H1 (cell line): ENCODE results near the genes ST3GAL5, POLR1A and CD8B.

DNA sequence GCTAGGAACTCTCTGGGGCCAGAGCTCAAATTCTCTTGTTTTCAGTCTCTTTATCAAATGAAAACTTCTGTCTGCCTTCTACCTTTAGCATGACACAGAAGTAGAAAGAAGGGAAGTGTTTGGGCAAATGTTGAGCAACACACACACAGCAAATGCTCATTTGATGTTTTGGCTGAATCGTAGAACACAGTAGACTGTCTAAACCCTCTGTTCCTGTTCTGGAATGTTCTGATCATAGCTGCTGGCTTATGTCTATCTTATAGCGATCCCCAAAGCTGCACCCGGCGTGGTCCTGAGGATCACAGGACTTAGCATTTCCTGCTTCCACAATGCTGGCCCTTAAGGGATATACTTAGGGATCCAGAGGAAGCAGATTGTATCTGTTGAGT is 15.2 kb downstream of the GNLY start:
- RRBS: no CpG with 5 or more reads among the region's 4 CpGs
CAGE:
- cytosol, long polyA plus RNA: no peak
- long polyA plus RNA: no peak
- nucleus, long polyA plus RNA: no peak

DNA sequence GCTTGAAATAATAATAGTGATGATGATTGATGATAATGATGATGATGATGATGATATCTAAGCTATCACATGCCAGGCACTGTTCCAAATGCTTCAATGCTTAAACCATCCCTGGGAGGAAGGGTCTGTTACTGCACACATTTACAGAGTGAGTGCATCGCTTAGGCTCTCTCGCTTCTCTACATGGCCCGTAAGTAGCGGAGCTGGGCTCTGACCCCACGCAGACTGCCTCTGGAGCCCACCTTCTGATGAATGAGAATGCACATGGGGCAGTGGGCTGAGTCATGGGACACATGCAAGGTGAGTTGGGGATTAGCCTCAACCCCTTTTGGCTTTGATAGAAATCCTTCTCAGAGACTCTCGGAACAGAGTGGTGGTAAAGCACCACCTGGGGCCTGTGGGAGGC is 15.6 kb downstream of the GNLY start:
- RRBS: no CpG with 5 or more reads among the region's 6 CpGs
CAGE:
- cytosol, long polyA plus RNA: no peak
- long polyA plus RNA: no peak
- nucleus, long polyA plus RNA: no peak

GRCh38 chr2:85755391-85756014 is 1.7 kb downstream of the ATOH8 start:
- RRBS: 9% methylated on average over 3 of the region's 17 CpGs
CAGE:
- cytosol, long polyA plus RNA: no peak
- long polyA plus RNA: no peak
- nucleus, long polyA plus RNA: no peak

- RRBS: no CpG with 5 or more reads among the region's 48 CpGs
CAGE:
- cytosol, long polyA plus RNA: no peak
- long polyA plus RNA: no peak
- nucleus, long polyA plus RNA: no peak
These were observed 18.4 kb downstream of the ATOH8 start for GRCh38 chr2:85771777-85772945.

GRCh38 chr2:85786644-85787704 is 33.2 kb downstream of the ATOH8 start:
- RRBS: no CpG with 5 or more reads among the region's 18 CpGs
CAGE:
- cytosol, long polyA plus RNA: no peak
- long polyA plus RNA: no peak
- nucleus, long polyA plus RNA: no peak

GRCh38 chr2:85788032-85788365 is 34.2 kb downstream of the ATOH8 start:
- RRBS: no CpG with 5 or more reads among the region's 5 CpGs
CAGE:
- cytosol, long polyA plus RNA: no peak
- long polyA plus RNA: no peak
- nucleus, long polyA plus RNA: no peak

DNA sequence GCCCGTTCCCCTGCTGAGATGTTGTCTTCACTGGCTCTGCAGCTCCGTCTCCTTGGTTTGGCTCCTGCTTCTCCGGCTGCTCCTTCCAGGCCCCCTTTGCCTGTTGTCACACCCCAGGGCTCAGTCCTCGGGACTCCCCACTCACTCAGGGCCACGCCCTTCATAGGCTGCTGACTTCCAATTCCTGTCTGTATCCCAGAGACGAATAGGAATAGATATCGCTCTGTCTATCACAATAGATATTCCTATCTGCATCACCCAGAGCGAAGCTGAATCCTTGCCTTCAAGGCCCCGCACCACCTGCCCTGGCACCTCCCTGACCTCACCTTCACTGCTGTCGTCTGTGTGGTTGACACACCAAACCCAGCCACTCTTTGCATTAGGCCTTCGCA is 43.3 kb downstream of the ATOH8 start:
- RRBS: no CpG with 5 or more reads among the region's 11 CpGs
CAGE:
- cytosol, long polyA plus RNA: no peak
- long polyA plus RNA: no peak
- nucleus, long polyA plus RNA: no peak

DNA sequence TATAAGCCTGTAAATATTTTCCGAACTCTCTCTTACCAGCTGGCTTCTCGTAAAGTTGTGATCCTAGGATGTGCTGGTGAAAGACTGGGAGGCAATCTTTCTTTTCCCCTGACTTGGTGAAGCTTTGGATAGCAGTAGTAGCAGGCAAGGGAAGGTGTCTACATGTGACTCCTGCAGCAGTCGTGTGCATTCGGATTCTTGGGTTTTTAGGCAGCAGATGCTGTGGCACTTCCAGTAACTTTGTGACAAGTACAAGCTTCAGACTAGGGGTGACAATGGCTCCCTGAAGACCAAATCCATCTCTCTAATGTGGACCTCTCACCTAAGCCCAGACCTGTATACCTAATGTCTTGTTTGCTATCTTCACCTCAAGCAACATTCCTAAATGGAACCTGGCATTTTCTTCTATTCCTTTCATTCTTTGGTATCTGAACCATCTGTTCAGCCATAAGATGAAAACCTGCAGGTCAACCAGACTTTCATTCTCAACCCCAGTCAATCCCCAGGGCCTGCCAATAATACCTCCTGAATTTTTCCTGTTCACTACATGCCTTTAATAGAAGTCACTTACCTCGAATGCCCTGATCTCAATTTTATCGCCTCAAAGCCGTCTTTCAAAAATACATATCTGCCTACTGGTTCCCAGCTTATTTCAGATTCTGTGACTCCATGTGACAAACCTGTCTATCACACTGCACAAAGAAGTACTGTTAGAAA is 22.8 kb downstream of the ST3GAL5 start:
- RRBS: no CpG with 5 or more reads among the region's 7 CpGs
CAGE:
- cytosol, long polyA plus RNA: no peak
- long polyA plus RNA: no peak
- nucleus, long polyA plus RNA: no peak

DNA sequence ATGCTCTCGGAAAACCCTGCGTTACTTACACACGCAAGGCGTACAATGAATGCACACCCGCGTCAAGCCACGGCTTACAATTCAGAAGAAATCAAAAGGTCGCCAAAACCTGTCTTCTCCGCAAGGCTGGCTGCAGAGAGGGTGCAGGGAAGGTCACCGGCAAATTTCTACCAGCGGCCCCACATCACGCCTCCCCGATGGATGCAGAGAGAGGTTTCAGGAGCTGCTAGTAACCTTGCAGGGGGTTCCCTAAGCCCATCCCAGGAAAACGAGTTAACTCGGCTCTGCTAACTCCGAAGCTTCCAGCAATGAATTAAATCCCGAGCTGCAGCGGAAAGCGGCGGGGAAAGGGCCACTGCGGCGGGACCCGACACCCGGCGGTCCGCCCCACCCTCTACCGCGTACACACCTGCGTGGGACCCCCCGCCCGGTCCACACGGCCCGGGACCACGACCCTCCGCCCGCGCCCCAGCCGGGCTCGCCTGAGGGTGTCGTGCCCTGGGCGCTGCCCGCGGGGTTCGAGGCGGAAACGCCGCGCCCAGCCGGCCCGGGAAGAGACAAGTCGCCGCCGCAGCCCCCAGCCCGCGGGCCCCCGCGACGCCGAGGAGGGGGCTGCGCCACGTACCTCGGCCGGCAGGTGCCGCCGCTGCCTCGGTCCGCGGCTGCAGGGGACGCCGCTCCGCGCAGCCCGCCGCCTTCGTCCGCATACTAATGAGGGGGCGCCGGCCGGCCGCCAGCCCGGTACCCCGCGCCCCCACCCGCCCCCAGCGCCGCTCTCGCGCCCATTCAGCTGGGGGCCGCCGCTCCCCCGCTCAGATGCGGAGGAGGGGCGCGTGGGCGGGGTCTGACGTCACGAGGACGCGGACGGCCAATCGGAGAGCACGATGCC is at the start of gene ST3GAL5:
TSS of gene ST3GAL5 (minus strand) at position 792 of the 889 bp plus-strand sequence.
- RRBS: under 1% methylated on average over 41 of the region's 102 CpGs
CAGE:
- cytosol, long polyA plus RNA: no peak
- long polyA plus RNA: no peak
- nucleus, long polyA plus RNA: no peak

- RRBS: no CpG with 5 or more reads among the region's 6 CpGs
CAGE:
- cytosol, long polyA plus RNA: no peak
- long polyA plus RNA: no peak
- nucleus, long polyA plus RNA: no peak
These were observed 23.4 kb upstream of the ST3GAL5 start for GRCh38 chr2:85912039-85912652.

DNA sequence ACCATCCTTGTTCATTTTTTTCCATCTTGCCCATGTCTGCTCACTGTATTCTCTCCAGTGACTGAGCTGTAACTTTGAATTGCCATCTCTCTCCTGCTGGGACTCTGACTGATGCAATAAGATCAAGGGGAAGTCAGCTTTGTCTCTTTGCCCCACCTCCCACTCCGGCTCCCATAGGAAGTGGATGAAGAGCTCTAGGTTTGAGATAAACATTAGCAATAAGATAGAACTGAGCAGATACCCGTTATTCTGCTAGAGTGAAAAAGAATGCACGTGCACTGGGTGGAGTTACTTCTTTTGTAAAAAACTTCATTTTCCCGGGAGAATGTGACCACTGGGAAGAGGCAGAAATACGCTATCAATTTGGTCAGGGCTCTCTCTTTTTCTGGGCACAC is 105.4 kb downstream of the POLR1A start:
- RRBS: no CpG with 5 or more reads among the region's 5 CpGs
CAGE:
- cytosol, long polyA plus RNA: no peak
- long polyA plus RNA: no peak
- nucleus, long polyA plus RNA: no peak

DNA sequence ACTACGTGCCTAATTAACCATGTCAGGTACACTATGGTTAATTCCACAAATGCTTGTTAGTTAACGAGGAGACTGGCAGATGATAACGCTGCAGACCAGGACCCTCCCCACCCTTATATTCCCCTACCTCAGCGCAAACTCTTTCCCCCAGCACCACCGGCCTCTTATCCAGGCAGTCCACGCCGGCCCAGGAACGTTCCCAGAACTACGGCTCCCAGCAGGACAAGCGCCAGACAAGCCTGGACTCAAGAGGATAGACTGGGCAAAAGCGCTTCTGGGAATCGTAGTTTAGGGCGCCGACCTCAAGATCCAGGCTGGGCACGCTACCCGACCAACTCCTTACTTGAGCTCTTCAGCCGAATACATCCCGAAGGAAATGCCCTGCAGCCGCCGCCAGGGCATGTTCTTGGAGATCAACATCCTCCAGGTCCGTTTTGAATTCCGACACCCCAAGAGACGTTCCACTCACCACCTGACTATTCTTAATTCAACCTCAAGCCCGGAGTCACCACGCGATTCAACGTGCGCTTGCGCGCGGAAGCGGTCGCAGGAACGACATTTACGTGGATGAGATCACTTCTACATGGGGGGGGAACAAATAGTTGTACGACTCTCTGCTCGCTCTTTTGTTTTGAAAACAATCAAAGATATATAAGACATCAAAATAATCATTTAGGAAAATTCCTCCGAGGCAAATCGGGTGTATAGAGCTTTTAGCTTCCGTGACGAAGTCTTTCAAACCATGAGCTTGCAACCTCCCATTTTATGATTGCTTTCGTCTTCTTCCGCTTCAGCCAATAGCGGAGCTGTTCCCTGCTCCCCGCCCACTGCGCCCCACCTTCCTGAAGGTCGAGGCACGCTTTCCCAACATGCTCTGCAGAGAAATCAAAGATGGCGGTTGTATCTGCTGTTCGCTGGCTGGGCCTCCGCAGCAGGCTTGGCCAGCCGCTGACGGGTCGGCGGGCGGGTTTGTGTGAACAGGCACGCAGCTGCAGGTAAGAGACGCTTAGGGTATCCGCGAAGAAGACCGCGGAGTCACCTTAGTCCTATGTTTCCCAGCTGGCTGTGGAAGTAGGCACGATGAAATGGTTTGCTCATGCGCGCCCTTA is at the start of gene POLR1A:
TSS of gene POLR1A (minus strand) at position 530 of the 1,109 bp plus-strand sequence.
- RRBS: no CpG with 5 or more reads among the region's 65 CpGs
CAGE:
- cytosol, long polyA plus RNA: start-site peak on the minus strand centred at position 489 of the sequence, 38 bp wide, 152 reads; start-site peak on the plus strand centred at position 884 of the sequence, 15 bp wide, 4,175 reads
- long polyA plus RNA: start-site peak on the minus strand centred at position 497 of the sequence, 46 bp wide, 399 and 487 reads in 2 replicates; start-site peak on the plus strand centred at position 886 of the sequence, 18 bp wide, 3,864 and 4,511 reads in 2 replicates
- nucleus, long polyA plus RNA: start-site peak on the minus strand centred at position 498 of the sequence, 43 bp wide, 371 reads; start-site peak on the plus strand centred at position 881 of the sequence, 5 bp wide, 9,344 reads

DNA sequence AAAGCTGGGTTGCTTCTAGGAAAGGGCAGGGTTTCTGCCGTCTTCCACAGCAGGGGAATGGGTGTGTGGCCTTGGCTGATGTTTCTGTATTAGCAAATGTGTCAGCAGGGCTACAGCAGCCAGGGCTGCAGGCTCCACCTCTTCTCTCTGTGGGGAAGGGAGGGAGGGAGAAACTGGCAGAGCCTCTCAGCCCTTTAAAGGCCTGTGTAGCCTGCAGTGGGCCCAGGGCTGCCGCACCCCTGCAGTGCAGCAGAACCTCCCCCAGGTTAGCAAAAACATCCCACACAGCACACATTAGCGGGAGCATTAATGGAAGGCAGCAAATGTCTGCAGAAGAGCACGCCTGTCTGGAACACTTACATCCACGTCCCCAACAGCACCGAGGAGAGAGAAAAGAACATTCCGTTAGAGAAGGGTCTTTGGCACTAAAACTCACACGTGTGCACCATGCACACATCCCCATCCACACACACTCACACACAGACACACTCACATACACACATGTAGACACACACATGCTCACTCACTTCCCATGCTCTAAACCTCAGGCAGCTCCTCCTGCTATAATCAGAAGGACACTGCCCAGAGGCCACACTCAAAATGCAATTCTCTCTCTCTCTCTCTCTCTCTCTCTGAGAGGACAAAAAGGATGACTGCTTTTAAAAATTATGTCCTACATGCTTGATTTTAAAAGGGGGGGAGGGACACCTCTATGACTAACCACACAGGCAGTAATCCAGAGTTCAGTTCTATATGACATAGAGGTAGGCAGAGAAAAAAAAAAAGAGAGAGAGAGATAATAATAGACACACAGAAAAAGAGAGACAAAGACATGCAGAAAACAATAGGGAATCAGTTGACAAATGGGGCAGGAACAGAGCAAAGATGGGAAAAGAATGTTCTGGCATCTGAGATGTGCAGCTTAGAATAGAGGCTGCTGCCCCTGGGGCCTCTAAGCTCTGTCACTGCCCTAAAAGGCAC is 24.2 kb downstream of the MRPL35 start:
- RRBS: no CpG with 5 or more reads among the region's 8 CpGs
CAGE:
- cytosol, long polyA plus RNA: no peak
- long polyA plus RNA: no peak
- nucleus, long polyA plus RNA: no peak

GRCh38 chr2:86249904-86250509 is 50.8 kb downstream of the MRPL35 start:
- RRBS: no CpG with 5 or more reads among the region's 10 CpGs
CAGE:
- cytosol, long polyA plus RNA: no peak
- long polyA plus RNA: no peak
- nucleus, long polyA plus RNA: no peak

GRCh38 chr2:86557219-86558352 is 5.7 kb downstream of the CHMP3 start:
- RRBS: no CpG with 5 or more reads among the region's 7 CpGs
CAGE:
- cytosol, long polyA plus RNA: no peak
- long polyA plus RNA: no peak
- nucleus, long polyA plus RNA: start-site peak on the minus strand at chr2:86557686-86557693, 5 reads

- RRBS: no CpG with 5 or more reads among the region's 16 CpGs
CAGE:
- cytosol, long polyA plus RNA: no peak
- long polyA plus RNA: no peak
- nucleus, long polyA plus RNA: no peak
These were observed 4.6 kb downstream of the CD8A start for GRCh38 chr2:86785939-86786753.

DNA sequence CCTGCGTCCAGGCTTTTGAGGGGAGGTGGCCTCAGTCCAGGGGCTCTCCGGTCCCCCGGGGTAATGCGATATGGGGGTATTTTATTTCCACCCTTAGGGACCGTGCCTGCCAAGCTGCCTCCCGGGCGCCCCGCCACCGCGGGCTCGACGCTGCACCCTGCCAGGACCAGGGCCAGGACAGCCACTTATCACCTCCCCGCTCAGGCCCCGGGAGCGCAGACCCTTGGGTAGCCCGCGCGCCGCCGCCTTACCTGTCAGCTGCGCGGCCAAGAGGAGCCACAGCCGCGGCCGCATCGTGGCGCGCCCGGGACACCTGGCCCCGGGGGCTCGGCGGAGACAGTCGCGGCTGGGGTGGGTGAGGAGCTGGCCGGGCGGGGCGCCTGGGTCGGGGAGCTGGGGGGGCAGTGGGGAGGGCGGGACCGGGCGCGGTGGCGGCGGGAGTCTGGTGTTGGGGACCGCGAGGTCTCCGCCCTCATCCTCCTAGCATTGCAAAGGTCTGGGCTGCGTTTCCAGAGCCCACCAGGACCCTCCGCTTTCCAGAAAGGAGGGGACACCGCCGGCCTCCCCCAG is at the start of gene CD8B:
TSS of gene CD8B (minus strand) at position 315 of the 570 bp plus-strand sequence.
- RRBS: 2% methylated on average over 6 of the region's 51 CpGs
CAGE:
- cytosol, long polyA plus RNA: no peak
- long polyA plus RNA: no peak
- nucleus, long polyA plus RNA: no peak

- RRBS: no CpG with 5 or more reads among the region's 7 CpGs
CAGE:
- cytosol, long polyA plus RNA: no peak
- long polyA plus RNA: no peak
- nucleus, long polyA plus RNA: no peak
These were observed 271.0 kb upstream of the PLGLB2 start for GRCh38 chr2:87476742-87477385.

- RRBS: no CpG with 5 or more reads among the region's 7 CpGs
CAGE:
- cytosol, long polyA plus RNA: no peak
- long polyA plus RNA: no peak
- nucleus, long polyA plus RNA: no peak
These were observed 264.8 kb upstream of the PLGLB2 start for GRCh38 chr2:87482887-87483614.

DNA sequence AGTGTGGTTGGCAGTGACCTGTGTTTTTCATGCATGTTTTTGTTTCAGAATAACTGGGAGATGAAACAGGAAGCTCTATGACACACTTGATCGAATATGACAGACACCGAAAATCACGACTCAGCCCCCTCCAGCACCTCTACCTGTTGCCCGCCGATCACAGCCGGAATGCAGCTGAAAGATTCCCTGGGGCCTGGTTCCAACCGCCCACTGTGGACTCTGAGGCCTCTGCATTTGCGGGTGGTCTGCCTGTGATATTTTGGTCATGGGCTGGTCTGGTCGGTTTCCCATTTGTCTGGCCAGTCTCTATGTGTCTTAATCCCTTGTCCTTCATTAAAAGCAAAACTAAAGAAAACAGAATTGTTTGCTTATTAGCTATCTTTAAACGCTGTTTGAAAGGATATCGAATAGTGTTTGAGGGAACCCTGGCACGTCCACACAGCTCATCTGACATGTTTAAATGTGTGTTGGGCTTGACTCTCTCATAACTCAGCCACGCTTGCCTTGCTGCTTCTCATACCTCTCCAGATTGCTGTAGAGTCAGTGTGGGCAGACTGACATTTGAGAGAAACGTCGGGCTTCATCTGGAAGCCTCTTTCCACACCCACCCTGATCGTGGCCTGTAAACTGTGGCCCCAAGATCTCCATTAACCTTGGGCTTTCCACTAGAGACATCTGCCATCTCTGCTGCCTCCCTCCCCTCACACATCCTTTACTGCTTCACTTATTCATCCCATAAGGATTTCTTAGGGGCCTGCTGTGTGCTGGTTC is 226.5 kb upstream of the PLGLB2 start:
- RRBS: no CpG with 5 or more reads among the region's 16 CpGs
CAGE:
- cytosol, long polyA plus RNA: no peak
- long polyA plus RNA: no peak
- nucleus, long polyA plus RNA: no peak